ENCODE data around the genes CCDC91 and TMTC1.

DNA sequence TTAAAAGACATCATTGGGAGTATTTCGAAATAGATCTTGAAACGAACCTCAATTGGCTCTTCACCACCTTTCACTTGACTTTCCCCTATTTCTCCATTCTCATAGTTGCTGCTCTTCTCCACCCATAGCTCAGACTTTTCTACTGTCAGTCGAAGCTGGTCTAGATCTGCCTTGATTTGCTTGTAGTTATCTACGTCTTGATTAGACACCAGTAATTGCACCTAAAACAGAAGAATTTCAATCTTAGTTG, 212.0 kb downstream of the ITPR2 start:
- PRO-cap: no peak
- RAMPAGE, long total RNA, 4 experiments: no peak in any of the 4 experiments

- PRO-cap: no peak
- RAMPAGE, long total RNA, 4 experiments: start-site peak on the minus strand in 1 of 4 experiments, at chr12:26630645-26630766 at its widest, 23 reads per replicate
Observed at GRCh38 chr12:26630471-26631188, 202.4 kb downstream of the ITPR2 start.

DNA sequence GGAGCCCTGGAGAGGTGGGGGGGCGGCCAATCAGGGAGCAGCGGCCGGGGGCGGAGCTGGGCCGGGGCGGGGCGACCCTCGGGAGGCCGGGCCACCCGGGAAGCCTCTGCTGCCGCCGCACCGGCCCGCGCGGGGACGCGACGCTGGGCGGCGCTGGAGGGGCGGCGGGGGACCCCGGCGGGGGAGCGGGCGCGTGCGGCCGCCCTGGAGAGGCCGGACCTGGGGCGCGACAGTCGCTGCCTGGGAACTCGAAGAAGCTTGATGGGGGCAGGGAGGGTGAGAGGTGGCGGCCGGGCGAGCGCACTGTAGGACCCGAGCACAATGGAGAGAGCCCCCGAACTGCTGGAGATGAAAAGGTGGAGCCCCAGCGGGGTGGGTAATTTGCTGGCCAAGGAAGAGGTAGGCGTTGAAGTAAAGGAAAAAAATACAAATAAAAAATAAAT, 301 bp upstream of the ITPR2 start:
- PRO-cap: bidirectional peak, plus-strand start at position 135 of the sequence, minus-strand start outside the sequence
- RAMPAGE, long total RNA, 4 experiments: no peak in any of the 4 experiments

GRCh38 chr12:26846509-26846860, 13.5 kb upstream of the ITPR2 start:
- PRO-cap: no peak
- RAMPAGE, long total RNA, 4 experiments: no peak in any of the 4 experiments

DNA sequence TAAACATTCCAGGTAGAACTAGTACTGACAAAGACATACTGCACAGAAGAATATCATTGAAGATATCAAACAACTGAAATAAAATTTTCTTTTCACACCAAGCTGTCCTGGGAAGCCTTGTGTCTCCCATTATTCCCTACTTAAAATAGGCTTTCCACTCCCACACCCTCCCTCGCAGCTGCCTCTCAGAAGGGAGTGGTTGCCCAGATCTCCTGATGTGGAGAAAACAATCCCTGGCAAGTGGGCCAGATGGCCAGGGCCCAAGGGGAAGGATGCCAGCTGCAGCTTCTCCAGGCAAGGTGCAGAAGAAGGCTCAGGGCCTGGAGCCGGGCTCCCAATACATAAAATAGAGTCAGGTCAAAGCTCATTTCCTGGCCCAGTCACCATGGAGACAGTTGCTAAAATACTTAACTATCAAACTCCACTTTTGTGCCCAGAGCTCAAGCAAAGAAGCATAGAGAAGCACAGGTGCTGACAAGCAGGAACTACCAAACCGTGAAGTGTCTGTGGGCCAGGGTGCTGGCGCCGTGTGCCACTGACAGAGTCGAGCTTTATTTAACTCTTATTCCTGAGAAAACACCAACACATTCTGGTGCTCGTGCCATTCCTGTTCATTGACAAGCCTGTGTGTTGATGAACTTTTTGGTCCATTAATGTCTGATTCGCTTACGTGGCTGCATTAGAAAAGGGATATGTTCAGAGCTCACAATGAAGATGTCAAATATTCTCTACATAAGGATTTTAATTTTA, 45.7 kb upstream of the ITPR2 start:
- PRO-cap: no peak
- RAMPAGE, long total RNA, 4 experiments: no peak in any of the 4 experiments

- PRO-cap: no peak
- RAMPAGE, long total RNA, 4 experiments: no peak in any of the 4 experiments
Observed at GRCh38 chr12:26935853-26936394, 1.9 kb downstream of the INTS13 start.

- PRO-cap: no peak
- RAMPAGE, long total RNA, 4 experiments: no peak in any of the 4 experiments
Observed at GRCh38 chr12:27245311-27245921, 1.3 kb downstream of the STK38L start.

- PRO-cap: bidirectional peak, plus-strand start at chr12:27525692, minus-strand start at chr12:27525586
- RAMPAGE, long total RNA, 4 experiments: no peak in any of the 4 experiments
Observed at GRCh38 chr12:27525293-27525948, 1.4 kb downstream of the PPFIBP1 start.

- PRO-cap: no peak
- RAMPAGE, long total RNA, 4 experiments: no peak in any of the 4 experiments
Observed at GRCh38 chr12:27634880-27635232, 61.4 kb upstream of the REP15 start.

- PRO-cap: bidirectional peak, plus-strand start at chr12:28190471, minus-strand start at chr12:28190374; bidirectional peak, plus-strand start at chr12:28190994, minus-strand start at chr12:28190783
- RAMPAGE, long total RNA, 4 experiments: start-site peak on the plus strand in 4 of 4 experiments, at chr12:28190447-28190500 at its widest, 154 to 804 reads per replicate; start-site peak on the minus strand in 2 of 4 experiments, at chr12:28190748-28190804 at its widest, 7 to 25 reads per replicate
Observed at GRCh38 chr12:28189978-28191063, at the start of gene CCDC91. TSS of gene CCDC91 (plus strand) at chr12:28190456.

GRCh38 chr12:28249309-28249923, 59.2 kb downstream of the CCDC91 start:
- PRO-cap: no peak
- RAMPAGE, long total RNA, 4 experiments: no peak in any of the 4 experiments

- PRO-cap: no peak
- RAMPAGE, long total RNA, 4 experiments: no peak in any of the 4 experiments
Observed at GRCh38 chr12:28342053-28343333, 152.2 kb downstream of the CCDC91 start.

DNA sequence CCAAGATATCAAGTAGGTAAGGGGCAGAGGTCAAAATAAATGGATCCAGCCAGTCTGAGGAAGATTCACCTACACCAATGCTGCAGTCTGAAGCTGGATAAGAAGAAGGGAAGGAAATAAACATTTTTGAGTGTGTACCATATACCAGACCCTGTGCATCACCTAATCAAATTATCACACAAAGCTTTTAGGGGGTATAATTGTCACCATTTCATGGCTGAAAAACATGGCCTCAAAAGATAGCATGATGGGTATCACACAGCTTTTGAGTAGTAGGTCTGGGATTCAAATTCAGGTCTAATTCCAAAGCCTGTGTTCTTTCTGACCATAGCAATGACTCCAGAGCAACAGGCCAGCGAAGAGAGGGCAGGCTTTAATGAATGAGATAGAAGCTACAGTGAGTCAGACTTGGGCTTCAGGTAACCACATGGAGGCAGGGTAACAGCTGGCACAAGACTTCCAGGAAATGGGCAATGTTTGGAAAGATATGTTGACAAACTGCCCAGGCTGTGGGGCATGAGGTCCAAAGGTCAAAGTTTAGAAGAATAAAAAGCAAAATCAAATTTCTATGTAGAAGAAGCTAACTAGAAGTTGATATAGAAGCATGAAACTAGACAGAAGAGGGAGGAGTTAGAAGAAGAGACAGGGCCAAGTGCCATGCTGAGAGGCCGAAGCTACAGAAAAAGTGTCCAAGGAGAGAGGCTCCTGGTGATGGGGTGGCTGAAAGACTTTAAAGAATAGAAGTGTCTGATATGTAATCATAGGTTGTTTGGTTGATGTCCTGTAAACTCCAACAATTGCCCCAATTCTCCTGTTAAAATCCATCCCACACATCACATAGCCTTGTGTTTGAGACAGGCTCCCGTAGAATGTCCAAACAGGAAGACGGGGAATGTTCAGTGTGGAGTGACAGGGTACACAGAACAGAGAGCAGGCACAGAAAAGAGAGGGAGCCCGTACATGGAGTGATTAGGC, 384.5 kb downstream of the CCDC91 start:
- PRO-cap: no peak
- RAMPAGE, long total RNA, 4 experiments: no peak in any of the 4 experiments

GRCh38 chr12:29148031-29148346, 1.1 kb upstream of the FAR2 start:
- PRO-cap: unidirectional peak, plus-strand start at chr12:29148230; unidirectional peak, plus-strand start at chr12:29148260
- RAMPAGE, long total RNA, 4 experiments: no peak in any of the 4 experiments

DNA sequence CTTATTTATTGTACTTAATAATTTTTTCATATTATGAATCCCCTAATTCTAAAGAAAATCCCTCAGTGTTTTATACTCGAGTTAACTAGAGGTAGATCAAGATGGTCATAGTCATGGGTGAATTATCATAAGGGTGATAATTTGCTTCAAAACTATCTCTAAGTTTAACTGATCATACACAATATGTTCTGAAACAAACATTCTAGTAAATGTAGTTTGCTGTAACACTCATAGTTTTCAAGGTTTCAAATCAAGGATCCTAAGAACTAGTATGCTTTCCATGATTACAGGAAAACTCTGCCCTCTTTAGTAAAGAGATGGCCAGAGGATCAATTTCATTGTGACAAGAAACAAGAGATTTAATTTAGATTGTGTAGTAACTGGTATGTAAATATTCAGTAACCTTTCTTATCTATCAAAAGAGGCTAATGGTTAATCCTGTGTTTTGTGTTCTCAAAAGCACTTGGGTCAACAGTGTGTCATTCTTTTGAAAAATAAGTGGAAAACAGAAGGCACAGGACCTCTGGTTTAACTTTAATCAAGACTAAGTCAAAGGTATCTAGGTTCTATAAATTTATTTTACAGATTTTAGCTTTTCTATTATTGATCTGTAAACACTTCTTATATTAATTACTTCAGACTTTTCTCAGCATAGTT, 56.5 kb upstream of the ERGIC2 start:
- PRO-cap: no peak
- RAMPAGE, long total RNA, 4 experiments: no peak in any of the 4 experiments

DNA sequence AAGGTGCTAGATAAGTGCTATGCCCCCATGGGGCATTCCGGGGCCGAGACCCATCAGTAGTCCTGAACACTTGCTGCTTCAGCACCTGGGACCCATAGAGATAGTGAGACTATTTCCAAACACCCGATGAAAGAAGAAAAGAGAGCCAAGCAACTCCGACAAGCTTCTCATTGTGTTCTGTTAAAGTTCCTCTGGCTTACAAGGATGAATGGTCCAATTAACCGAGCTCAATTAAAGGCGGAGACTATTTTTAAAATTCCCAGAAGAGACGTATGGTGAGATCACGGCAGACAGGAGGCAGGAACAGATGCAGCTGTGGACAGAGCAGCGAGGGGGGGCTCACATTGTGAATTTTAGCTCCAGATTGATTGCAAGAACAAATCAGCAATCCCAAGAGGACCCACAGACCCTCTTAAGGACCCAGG, 142.5 kb upstream of the OVCH1 start:
- PRO-cap: no peak
- RAMPAGE, long total RNA, 4 experiments: no peak in any of the 4 experiments

DNA sequence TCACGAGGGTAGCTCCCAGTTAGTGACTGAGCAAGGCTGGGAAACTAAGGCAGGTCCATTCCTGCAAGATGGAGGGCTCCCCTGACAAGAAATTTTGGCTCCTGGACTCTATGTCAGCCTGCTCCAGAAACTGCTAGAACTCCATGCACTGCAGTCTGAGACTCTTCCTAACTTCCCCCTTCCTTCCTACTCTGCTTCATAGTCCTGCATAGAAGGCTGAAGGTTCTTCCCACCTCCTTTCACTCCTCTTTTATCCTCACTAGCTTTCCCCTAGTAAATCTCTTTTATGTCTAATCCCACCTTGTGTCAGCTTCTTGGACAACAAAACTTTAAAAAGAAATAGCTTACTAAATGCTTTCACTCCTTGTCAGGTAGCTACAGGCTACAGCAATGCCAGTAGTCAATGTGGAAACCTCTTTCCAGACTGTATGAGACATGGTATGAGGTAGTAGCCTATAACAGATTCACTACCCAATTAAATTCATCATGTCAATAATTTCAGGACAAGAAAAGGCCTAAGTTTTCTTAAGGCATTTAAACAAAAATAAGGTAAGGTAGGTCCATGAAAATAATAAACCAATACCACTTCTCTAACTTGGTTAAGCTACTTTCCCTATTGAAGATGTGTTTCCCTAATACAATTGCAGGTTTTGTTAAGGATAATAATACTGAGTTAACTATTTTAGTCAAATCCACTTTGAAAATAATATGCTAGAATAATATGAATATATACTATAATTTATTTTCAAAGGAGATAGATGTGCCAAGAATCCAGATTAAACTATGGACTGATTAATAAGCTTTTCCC, 82.2 kb downstream of the TMTC1 start:
- PRO-cap: no peak
- RAMPAGE, long total RNA, 4 experiments: no peak in any of the 4 experiments

GRCh38 chr12:29741417-29742119, 42.2 kb downstream of the TMTC1 start:
- PRO-cap: bidirectional peak, plus-strand start at chr12:29741806, minus-strand start at chr12:29741489
- RAMPAGE, long total RNA, 4 experiments: no peak in any of the 4 experiments

- PRO-cap: bidirectional peak, plus-strand start at chr12:29784056, minus-strand start at chr12:29783912
- RAMPAGE, long total RNA, 4 experiments: no peak in any of the 4 experiments
Observed at GRCh38 chr12:29783525-29784298, at the start of gene TMTC1. TSS of gene TMTC1 (minus strand) at chr12:29783942.

DNA sequence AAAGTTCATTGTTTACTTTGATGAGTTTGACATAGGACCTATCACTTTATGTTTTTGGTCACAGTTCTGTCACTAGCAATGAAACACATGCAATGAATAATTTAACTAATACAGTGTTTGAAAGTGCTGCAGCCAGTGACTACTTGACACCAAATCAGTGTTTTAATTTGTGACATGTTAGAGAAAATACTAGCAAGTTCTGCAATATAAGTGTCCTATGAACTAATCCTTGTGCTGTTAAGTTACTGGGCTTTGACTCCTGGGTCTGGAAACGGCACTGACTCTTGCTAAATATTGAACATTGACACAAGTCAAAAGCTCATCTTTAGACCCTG, 268.2 kb downstream of the IPO8 start:
- PRO-cap: no peak
- RAMPAGE, long total RNA, 4 experiments: no peak in any of the 4 experiments